GM23248 (cell line): ENCODE data around the genes MRPS18B and C6orf15.

DNA sequence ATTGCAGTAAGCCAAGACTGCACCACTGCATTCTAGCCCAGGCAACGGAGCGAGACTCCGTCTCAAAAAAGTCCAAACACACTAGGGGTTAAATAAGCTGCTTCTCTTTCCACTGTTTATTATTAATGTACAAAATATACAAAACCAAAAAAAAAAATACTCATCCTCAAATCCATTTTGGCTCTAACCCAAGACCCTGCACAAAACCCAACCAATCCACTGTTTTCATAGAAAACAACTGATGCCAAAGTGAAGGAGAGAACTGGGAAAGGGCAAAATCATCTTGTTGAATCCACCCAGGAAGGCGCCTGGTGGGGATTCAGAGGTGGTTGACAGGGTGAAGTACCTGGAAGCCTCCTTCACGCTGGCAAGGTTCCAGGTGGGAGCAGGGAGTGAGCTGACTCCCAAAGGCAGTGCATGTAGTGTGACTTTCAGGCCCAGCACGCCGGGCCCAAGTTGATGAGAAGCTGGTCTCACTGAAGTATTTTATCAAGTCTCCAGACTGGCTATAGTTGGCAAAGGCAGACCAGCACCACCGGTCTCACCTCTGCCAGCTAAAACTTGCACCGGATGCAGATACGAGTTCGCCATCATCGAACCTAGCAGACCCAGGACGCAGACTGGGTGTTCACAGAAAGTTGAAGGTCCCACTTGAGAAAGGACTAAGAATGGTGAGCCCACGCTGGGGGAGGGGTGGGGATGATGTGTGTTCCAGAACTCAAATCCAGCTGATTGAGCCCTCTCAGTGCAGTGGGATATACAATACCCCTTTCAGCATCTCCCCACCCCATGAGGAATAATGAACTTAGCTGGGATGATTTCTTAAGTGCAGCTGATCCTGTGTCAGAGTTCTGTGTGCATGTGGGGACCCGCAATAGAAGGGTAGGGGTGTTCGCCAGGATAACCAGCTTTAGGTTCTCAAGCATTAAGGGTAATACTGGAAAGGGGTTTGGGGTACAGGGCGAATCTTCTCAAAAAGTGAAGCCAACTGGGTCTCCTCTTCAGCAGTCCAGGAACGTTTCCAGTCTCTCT lies 16.4 kb downstream of the PPP1R10 start:
- RAMPAGE, long total RNA: no peak

- RAMPAGE, long total RNA: start-site peak on the plus strand at chr6:30617852-30617864, 481 and 371 reads in 2 replicates
Observed at GRCh38 chr6:30617364-30618407, at the start of gene MRPS18B. MRPS18B (plus strand) TSS chr6:30617840.

GRCh38 chr6:30687727-30688404 lies 1.4 kb upstream of the PPP1R18 start:
- RAMPAGE, long total RNA: no peak

GRCh38 chr6:30689378-30690020 lies 1.3 kb downstream of the NRM start:
- RAMPAGE, long total RNA: no peak

DNA sequence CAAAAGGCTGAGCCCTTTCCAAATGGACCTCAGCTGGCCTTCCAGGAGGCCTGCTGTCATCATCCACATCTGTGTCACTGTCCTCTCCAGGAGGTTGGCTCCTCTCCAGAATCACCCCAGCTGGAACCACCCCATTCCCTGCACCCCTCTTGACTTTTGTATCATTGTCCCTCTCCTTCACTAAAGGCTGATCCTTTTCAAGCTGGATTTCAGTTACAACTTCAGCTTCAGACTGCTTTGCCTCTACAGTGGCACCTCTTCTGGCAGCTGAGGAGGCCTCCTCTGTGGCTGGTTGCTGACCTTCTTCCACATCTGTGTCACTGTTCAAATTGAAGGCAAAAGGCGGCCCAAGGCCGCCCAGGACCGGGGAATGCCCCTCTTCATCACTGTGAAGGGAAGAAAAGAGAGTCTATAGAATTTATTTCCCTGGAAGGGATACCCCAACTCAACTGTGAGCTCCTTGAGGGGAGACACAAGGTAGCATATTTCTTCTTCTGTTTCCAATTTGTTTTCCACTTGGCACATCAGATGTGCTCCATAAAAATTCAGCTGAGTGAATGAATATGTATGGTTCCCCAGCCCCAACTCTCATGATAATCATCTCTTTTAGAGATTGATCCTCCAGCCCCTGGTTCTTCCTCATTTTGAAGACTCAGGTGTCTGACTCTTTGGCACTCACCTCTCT lies 4.0 kb downstream of the MDC1 start:
- RAMPAGE, long total RNA: no peak

GRCh38 chr6:30720696-30721908 lies 950 bp downstream of the TUBB start:
- RAMPAGE, long total RNA: no peak

GRCh38 chr6:30722219-30723432 lies 2.5 kb downstream of the TUBB start:
- RAMPAGE, long total RNA: no peak

GRCh38 chr6:30725723-30726327 lies 5.7 kb downstream of the TUBB start:
- RAMPAGE, long total RNA: no peak

DNA sequence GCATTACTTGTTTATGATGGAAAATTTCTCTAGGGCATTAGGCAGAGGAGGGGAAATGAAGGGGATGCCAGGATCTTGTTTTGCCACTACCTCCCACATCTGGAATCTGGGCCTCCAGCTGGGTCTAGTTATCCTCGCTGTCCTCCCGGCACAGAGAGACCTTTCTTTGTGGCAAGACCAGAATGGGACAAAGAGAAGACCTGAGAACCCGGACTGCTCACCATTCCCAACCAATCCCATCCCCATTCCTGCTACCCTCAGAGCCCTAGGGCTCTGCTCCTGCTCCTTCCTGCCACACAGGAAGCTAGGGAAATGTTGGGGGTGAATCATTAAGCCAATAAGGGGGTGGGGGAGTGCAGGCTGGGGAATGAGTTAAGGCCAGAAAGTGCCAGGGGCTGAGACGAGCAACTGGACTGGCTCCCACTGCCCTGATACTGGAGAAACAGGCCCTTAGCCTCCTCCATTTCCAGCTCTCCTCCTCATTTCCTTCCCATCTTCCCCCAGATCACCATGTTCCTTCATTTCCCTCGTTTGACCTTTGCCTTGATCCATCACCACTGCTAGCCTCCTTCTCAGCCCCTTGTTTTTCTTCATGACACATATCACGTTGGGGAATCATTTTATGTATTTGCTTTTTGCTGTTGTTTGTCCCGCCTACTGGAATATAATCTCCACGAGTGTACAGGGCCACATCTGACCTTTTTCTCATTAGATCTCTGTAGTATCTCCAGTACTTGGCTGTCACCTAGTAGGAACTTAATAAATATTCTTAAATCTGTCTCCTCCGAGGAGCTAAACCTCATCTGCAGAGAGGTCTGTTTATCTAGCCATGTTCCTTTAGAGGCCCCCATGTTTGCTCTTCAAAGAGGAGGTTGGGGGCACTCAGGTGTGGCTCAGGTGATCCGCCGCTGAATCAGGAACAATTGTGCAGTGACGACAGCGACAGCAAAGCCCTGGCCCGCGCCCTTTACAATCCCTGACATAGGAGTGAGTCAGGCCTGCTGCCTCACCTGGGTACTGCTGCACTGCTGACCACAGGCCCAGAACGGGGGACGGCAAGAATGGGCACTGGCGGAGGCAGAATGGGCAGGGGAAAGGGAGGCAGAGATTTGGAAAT lies 4.8 kb upstream of the IER3 start:
- RAMPAGE, long total RNA: no peak

GRCh38 chr6:30759047-30759465 lies 14.7 kb upstream of the IER3 start:
- RAMPAGE, long total RNA: no peak

GRCh38 chr6:30810620-30811405 lies 66.5 kb upstream of the IER3 start:
- RAMPAGE, long total RNA: no peak

DNA sequence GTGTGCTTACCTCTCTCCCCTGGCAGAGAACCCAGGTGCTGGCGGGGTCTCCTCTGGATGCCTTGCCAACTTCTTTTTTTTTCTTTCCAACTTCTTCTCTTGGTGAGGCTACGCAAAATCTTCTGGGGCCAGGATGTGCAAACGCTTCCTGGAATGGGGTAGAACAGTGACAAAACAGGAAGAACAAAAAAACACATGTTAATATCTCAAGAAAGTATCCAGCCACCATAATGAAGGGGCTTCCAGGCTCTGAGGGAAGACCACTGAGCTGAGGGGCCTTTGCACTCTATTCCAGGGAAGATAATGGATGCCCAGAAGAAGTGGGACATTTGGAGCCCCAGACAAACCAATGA lies 53.8 kb upstream of the DDR1 start:
- RAMPAGE, long total RNA: no peak

GRCh38 chr6:31001059-31001435 lies 9.2 kb upstream of the MUC22 start:
- RAMPAGE, long total RNA: no peak

DNA sequence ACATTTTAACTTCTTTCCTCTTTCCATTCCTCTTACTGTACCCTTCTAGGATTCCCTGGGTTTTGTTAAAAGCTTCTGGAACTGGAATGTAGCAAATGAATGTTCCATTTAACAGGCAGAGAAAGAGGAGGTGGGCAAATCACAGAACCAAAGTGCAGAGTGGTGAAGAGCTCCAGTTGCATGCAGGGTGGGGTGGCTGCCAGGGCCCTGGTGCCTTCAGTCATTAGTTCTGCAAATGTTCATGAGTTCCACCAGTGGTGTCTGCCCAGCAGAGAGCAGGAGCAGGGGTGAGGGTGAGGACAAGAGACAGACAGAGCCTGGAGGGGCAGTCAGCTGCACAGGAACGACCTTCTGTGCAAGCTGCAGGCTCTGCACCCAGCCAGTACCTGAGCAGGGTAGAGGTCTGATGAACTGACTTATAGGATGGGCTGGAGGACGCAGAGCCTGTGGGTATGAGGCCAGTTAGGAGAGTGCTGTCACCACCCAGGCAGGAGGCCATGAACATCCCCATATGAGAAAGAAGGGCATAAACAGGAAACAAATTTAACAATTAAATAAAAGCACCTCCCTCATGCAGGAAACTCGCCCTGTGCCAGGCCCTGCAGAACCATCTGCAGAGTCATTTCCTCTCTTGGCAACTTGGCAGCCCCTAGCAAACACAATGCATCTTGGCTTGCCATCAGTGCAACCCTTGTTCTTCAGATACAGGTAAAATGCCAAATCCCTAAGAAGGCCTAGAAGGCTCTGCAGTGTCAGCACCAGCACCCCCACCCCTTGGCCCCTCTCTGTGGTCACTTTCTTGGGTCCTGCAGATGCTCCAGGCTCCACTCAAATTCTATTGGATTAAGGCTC lies 18.0 kb downstream of the C6orf15 start:
- RAMPAGE, long total RNA: no peak

GRCh38 chr6:31112407-31112931 lies at the start of gene C6orf15:
C6orf15 (minus strand) TSS chr6:31112575.
- RAMPAGE, long total RNA: no peak

GRCh38 chr6:31158992-31159826 lies 820 bp downstream of the TCF19 start:
- RAMPAGE, long total RNA: no peak

DNA sequence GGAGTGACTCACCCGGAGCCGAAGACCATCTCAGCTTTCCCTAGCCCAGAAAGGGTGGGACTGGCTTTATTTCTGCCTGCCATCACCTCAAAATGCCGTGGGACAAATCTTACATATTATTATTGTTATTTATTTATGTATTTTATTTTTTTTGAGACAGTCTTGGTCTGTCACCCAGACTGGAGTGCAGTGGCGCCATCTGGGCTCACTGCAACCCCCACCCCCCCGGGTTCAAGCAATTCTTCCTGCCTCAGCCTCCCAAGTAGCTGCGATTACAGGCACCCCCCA lies 27.8 kb upstream of the POU5F1 start:
- RAMPAGE, long total RNA: no peak

GRCh38 chr6:31204762-31205369 lies 34.4 kb upstream of the POU5F1 start:
- RAMPAGE, long total RNA: no peak

DNA sequence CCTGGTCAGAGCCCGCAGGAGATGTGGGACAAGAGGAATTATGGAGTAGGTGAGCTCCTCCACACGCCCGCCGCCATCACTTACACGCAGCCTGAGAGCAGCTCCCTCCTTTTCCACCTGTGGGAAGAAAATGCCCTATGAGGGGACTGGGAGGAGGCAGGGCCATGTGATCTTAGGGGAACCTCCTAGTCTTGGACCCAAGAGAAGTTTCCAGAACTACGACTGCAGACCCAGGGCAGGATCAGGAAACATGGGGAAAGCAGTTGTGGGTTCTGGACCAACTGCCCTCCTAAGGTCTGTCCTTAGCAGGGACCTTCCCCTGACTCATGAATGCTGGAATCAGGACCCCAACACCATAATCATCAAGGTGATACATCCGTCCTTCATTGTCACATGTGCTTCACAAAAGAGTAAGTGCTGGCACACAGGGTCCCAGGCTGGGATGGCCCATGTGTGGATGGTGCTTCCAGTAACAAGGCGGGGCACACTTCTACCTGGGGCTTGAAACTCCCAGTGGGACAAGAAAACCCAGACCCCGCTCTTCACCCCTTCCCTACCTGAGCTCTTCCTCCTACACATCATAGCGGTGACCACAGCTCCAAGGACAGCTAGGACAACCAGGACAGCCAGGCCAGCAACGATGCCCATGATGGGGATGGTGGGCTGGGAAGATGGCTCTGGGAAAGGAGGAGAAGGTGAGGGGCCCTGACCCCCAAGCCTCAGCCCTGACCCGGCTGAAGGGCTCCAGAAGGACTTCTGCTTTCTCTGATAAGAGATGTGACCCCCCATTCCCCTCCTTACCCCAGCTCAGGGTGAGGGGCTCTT lies 2.3 kb downstream of the HLA-C start:
- RAMPAGE, long total RNA: no peak

DNA sequence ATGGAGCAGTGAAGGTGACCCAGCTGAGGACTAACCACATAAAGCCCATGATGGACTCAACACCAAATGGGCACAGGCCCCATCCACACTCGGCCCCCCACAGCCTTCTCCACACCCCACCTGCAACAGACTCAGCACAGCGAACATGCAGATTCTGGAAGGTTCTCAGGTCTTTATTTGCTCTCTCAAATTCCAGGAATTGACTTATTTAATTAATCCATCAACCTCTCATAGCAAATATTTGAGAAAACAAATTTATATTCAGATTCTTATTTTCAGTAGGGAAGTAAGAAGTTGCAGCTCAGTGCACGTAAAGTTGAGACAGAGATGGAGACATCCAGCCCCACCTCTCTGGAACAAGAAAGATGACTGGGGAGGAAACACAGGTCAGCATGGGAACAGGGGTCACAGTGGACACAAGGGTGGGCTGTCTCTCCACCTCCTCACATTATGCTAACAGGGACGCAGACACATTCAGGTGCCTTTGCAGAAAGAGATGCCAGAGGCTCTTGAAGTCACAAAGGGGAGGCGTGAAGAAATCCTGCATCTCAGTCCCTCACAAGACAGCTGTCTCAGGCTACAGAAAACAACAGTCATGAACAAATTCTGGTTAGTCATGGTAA lies 3.1 kb downstream of the HLA-B start:
- RAMPAGE, long total RNA: no peak